Omental fat pad (tissue), 4 donors: ENCODE measurements around a stretch of chr22.

DNA sequence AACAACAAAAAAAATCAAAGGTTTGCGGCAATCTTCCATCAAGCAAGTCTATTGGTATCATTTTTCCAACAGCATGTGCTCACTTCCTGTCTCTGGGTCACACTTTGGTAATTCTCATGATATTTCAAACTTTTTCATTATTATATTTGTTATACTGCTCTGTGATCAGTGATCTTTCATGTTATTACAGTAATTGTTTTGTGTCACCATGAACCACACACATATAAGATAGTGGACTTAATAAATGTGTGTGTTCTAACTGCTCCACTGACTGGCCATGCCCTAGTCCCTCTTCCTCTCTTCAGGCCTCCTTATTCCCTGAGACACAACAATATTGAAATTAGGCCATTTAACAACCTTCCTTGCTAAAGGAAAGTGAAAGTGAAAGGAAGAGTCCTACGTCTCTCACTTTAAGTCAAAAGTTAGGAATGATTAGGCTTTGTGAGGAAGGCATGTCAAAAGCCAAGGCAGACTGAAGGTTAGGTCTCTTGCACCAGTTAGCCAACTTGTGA, 32.1 kb downstream of the CLTCL1 start:
- PRO-cap = no peak
- RAMPAGE, long total RNA, 4 experiments = no peak in any of the 4 experiments

- PRO-cap = no peak
- RAMPAGE, long total RNA, 4 experiments = no peak in any of the 4 experiments
Observed at GRCh38 chr22:19292038-19292979, 790 bp upstream of the CLTCL1 start.

GRCh38 chr22:19397011-19397702, 34.4 kb downstream of the HIRA start:
- PRO-cap = no peak
- RAMPAGE, long total RNA, 4 experiments = no peak in any of the 4 experiments

GRCh38 chr22:19429376-19430005, 2.0 kb downstream of the HIRA start:
- PRO-cap = no peak
- RAMPAGE, long total RNA, 4 experiments = no peak in any of the 4 experiments

DNA sequence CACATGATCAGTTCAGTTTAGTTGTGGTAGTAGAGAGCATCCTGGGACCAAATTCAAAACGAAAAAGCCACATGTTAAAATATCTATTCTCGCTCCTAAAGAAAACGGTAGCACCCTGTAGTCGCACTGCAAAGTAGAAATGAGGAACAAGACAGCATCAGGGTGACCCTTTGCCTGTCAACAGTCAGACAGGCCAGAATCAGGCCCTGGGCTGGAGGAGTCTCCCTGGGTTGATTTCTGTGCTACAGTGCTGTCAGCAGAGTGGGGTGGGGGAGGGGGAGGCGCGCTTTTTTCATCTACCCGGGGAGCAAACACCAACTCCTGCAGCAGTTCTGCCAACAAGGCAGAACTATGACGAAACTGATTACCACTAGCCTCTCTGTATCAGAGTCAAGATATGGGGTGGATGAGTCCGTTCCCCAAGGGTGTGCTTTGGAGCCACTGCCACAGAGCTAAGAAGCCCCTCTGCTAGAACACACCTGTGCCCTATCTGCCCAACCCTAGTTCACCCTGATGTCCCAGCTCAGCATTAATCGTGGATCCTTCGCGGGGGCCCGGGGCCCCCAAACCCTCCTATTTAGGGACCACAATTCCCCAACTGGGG, 1.1 kb downstream of the HIRA start:
- PRO-cap = no peak
- RAMPAGE, long total RNA, 4 experiments = no peak in any of the 4 experiments

DNA sequence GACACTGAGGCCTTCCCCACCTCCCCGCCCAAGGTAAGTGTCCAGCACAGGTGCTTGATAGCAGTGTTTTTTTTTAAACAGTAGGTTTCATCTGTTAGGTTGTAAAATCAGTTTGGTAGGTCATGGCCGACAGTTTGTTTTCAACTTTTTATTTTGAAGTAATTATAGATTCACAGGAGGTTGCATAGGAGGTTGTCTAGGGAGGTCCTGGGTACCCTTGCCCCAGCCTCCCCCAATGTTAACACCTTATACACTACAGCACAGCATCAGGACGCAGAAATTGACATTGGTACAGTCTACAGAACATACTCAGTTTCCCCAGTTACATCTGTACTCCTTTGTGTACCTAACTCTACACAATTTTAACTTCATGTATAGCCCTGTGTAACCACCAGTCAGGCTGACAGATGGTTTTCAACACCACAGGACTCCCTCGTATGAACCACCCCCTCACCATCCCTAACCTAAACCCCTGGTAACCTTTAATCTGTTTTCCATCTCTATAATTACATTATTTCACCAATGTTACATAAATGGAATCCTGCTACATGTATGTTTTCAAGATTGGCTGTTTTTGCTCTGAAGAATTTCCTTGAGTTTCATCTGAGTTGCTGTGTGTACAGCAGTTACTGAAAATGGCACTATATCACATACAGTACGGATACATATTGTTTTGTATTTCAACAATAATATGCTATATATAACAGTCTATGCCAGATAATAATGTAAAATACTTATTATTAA, 6.6 kb downstream of the C22orf39 start:
- PRO-cap = no peak
- RAMPAGE, long total RNA, 4 experiments = start-site peak on the minus strand in 1 of 4 experiments, centred at position 582 of the sequence, 7 reads per replicate

DNA sequence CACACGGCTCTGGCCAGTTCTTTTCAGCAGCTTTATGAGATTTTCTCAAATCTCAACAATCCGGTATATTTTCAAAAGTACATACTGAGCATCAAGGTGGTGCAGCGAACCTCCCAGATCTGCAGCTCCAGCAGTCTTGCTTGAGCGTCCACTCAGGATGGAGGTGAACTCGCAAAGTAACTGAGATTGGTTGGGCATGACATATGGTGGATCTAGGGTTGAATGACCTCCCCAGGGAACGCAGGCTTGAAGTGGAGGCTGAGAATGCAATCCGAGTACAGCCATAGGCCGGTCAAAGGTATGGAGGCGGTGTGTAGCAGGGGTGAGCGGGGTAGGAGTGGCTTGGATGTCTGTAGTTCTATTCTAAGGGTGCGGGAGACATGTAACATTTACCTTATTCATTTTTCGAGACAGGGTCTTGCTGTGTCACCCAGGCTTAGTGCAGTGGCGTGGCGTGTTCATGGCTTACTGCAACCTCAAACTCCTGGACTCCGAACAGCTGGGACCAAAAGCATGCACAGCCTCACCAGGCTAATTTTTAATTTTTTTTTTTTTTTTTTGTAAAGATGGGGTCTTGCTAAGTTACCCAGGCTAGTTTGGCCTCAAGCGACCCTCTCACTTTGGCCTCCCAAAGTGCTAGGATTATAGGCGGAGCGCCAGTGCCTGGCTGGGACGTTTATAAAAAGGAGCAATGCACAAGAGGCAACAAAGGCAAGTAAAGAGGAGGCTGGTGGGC, 685 bp upstream of the C22orf39 start:
- PRO-cap = no peak
- RAMPAGE, long total RNA, 4 experiments = no peak in any of the 4 experiments

GRCh38 chr22:19523198-19524313, 654 bp downstream of the CLDN5 start:
- PRO-cap = no peak
- RAMPAGE, long total RNA, 4 experiments = no peak in any of the 4 experiments

GRCh38 chr22:19525115-19525902, 1.1 kb upstream of the CLDN5 start:
- PRO-cap = no peak
- RAMPAGE, long total RNA, 4 experiments = no peak in any of the 4 experiments

GRCh38 chr22:19554650-19555174, 30.5 kb upstream of the CLDN5 start:
- PRO-cap = no peak
- RAMPAGE, long total RNA, 4 experiments = no peak in any of the 4 experiments

- PRO-cap = no peak
- RAMPAGE, long total RNA, 4 experiments = no peak in any of the 4 experiments
Observed at GRCh38 chr22:19566600-19567039, 42.4 kb upstream of the CLDN5 start.

- PRO-cap = no peak
- RAMPAGE, long total RNA, 4 experiments = no peak in any of the 4 experiments
Observed at GRCh38 chr22:19572196-19572482, 47.9 kb upstream of the CLDN5 start.

DNA sequence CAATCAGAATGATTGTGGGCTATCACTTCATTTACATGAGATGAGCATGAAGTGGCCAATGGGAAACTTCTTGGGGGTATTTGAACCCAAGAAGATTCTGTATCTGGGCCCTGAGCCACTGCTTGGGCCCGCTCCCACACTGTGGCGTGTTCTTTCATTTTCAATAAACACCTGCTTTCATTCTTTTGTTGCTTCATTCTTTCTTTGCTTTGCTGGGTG, 79.7 kb upstream of the CLDN5 start:
- PRO-cap = no peak
- RAMPAGE, long total RNA, 4 experiments = no peak in any of the 4 experiments

GRCh38 chr22:19619317-19619851, 94.9 kb upstream of the SEPTIN5 start:
- PRO-cap = no peak
- RAMPAGE, long total RNA, 4 experiments = no peak in any of the 4 experiments

DNA sequence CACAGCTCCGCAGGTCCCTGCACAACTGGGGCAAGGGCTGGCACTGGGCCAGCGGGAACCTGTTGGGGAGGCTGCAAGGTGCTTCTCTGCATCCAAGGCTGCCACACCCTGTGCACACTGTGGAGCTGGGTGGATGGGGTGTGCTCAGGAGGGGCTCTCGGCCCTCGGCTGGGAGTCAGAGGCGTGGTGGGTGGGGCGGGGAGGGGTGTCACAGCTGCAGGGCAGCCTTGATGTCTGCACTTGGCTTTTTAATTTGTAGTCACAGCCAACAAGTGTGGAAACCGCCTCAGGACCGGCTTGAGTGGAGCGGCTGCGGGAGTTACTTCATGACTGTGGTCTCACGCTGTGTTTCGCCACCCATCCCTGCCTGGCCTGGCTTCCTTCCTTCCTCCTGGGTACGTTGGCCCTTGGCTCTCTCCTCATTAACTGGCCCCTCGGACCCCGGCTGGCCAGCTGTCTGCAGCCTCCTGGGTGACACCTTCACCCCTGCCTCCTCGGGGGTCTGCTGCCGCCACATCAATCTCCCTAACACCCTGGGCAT, 26.3 kb upstream of the SEPTIN5 start:
- PRO-cap = no peak
- RAMPAGE, long total RNA, 4 experiments = no peak in any of the 4 experiments

GRCh38 chr22:19967746-19968888, 26.5 kb upstream of the TXNRD2 start:
- PRO-cap = no peak
- RAMPAGE, long total RNA, 4 experiments = no peak in any of the 4 experiments

DNA sequence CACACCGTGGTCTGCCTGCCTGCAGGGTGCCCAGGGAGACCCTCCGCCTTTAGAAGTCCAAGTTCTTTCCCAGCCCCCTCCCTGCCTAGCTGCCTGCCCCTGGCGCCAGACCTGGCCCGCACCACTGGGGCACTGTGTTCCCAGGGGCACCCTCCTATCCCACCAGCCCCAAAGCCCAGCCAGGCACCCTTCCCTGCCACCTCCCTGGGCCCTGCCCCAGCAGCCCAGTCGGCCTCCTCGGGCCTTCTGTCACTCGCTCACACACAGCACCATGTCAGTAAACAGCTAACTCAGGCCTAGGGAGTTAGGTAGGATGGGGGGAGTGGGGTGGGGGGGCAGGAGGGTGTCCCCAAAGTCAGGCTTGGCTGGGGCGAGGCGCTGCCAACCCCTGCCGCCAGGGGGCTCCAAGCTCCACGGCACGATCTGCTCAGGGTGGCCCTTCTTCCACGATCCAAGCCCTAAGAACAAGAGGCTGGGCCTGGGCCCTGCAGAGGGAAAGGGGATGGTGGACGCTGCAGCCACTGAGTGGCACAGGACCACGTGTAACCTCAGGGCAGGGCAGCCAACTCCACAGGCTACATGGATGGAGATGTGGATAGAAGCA, 28.7 kb upstream of the TXNRD2 start:
- PRO-cap = no peak
- RAMPAGE, long total RNA, 4 experiments = no peak in any of the 4 experiments

DNA sequence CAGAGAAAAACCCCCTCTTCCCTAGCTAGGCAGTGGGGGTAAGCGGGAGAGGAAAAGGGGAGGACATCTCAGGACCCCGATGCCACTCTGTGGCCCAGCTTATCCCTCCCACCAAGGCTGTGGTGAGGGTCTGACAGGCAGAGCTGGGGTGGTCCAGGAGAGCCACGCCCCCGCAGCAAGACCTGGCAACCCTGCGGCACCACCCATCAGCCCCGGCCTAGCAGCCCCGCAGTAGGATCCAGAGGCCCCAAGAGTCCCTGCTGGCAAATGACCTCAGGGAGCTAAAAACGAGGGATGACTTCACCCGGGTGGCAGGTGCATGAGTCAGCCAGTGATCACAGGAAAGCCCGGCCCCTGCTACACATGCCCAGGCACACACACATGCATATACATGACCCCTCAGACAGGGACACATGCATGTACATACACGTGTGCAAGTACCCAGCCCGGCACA, 32.4 kb downstream of the ARVCF start:
- PRO-cap = no peak
- RAMPAGE, long total RNA, 4 experiments = no peak in any of the 4 experiments

- PRO-cap = no peak
- RAMPAGE, long total RNA, 4 experiments = start-site peak on the minus strand in 1 of 4 experiments, at chr22:19987167-19987196 at its widest, 21 reads per replicate
Observed at GRCh38 chr22:19986856-19987637, 29.6 kb downstream of the ARVCF start.

DNA sequence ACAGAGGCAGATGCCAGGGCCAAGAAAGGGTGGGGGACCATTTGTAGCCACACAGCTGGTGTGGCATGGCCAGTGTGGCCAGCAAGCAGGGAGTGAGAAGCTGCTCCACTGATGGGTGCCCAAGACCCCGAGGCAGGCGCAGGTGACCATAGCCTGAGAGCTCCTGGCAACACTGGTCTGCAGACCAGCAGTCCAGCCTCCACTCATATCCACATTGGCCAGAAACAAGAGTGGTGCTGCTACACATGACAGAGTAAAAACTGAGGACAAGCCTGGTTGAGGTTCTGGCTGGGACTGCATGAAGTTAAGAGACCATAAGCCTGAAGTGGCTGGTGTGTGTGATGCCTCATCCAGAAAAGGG, 25.4 kb downstream of the ARVCF start:
- PRO-cap = no peak
- RAMPAGE, long total RNA, 4 experiments = no peak in any of the 4 experiments